Epithelial cell of esophagus (primary cell): ENCODE measurements around the genes DZANK1, SCP2D1 and RIN2.

- RRBS = no CpG with 5 or more reads among the region's 12 CpGs
Measured at GRCh38 chr20:17873858-17874781, 94.5 kb downstream of the SNX5 start.

DNA sequence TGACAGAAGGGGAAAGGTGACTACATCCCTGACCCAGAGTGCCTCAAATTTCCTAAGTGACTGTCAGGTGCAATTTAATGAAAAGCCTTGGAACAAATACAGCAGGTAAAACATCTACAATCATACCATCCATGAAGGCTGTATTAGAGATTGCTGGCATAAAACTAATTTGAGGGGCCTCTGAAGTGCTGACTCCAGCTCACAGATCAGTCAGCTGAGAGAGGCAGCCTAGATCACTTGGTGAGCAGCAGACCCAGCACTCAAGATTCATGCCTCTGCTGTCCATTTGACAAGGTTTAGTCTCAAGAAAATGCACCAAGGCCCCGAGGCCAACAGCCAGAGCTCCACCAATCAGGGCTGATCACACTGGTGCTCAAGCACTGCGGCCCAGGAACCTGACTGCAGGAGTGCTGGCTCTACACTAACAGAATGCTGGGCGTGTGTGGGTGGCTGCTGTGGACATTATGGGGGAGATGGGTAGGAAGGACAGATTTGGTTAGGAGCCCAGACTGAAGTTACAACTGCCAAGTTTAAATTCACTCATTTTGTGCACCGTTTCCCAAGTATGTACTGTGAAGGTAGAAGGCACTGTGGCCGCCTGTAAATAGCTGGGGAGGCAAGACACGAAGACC lies 28.3 kb downstream of the SNX5 start:
- RRBS = no CpG with 5 or more reads among the region's 6 CpGs

GRCh38 chr20:17941304-17941896 lies 27.2 kb downstream of the SNX5 start:
- RRBS = no CpG with 5 or more reads among the region's 7 CpGs

DNA sequence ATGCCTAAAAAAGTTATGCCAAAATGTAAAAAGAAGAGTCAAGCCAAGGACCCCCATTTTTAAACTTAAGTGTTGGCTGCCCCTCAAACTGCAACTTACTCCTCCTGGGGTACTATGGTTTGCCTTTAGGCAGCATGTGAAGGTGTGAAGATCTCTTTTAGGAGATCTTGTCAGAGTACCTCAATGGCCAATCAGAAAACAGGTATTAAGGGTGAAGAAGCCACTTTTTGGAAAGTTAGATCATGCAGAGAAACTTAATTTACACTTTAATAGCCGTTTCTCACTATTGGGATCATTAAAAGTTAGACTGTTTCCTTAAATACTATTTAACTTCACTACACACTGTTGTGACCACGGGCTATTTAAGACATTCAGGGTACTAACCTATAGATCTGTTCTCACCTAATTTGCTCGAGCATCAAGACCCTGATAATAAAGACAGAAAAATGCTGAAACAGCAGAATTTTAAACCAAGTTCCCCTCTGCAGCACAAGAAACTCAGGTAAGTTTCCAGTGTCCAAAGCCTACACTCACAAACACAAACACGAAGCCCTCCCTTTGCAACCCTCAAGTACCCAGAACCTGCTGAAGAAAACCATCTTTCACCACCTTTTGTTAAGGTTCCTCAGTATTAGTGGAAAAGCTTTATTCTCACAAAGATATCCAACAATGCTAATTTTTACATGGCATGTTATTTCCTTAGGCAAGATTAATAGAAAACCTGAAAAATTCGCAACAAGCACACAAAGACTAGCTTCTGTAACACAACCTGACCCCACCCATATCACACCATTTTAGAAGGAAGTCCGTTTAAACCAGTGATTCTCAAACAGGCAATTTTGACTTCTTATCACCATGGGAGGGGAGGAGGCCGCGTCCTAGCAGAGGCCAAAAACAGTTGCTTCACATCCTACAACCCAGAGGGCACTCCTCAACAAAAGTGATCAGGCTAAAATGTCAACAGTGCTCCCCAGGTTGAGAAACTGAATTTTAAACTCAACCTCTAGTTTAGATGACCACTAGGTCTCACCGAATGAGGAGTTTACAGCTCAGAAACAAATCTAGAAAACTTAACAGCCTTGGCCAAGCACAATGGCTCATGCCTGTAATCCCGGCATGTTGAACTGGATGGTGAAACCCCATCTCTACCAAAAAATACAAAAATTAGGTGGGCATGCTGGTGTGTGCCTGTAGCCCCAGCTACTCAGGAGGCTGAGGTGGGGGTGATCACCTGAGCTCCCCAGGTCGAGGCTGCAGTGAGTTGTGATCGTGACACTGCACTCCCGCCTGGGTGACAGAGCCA lies 3.8 kb downstream of the SNX5 start:
- RRBS = no CpG with 5 or more reads among the region's 13 CpGs

GRCh38 chr20:18138825-18139389 lies 1.2 kb downstream of the KAT14 start:
- RRBS = no CpG with 5 or more reads among the region's 4 CpGs

- RRBS = under 1% methylated on average over 16 of the region's 41 CpGs
Measured at GRCh38 chr20:18466447-18467249, at the start of gene DZANK1. Gene DZANK1, minus strand, starts transcription at chr20:18467030.

GRCh38 chr20:18813486-18813914 lies at the start of gene SCP2D1:
Gene SCP2D1, plus strand, starts transcription at chr20:18813783.
- RRBS = no CpG with 5 or more reads among the region's 3 CpGs

GRCh38 chr20:18989587-18990154 lies 176.1 kb downstream of the SCP2D1 start:
- RRBS = no CpG with 5 or more reads among the region's 8 CpGs

DNA sequence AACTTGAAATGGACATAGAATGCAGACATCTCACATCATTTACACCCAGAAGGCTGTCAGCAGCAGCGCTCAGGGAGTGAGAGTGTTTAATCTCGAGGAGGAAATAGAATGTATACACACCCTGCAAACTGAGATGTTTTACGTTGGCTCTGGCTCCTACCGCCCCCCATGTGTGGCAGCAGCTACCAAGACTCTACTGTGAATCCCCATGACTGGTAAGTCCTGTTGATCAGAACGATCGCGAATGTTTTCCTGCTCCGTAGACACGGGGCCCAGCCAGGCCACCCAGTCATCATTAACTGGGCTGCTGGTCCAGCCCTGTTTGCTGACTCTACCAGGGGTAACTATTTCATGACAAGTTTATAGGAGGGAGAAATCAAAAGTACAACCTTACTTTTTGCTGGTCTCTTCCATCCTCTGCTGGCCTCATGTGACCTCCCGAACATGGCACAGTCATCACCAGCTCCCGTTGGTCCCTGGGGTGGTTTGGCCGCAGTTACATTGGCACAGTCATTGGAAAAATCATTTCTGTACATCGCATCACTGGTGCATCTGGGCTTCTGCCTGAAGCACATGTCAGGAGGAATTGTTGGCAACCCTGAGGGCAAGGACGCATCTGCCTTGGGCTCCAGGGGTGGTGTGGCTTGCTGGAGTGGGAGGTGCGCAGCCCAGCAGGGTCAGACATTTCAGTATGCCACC lies 163.1 kb upstream of the SLC24A3 start:
- RRBS = no CpG with 5 or more reads among the region's 15 CpGs

GRCh38 chr20:19211587-19211977 lies 860 bp upstream of the SLC24A3 start:
- RRBS = 8% methylated on average over 3 of the region's 24 CpGs

- RRBS = no CpG with 5 or more reads among the region's 12 CpGs
Measured at GRCh38 chr20:19213185-19213526, 714 bp downstream of the SLC24A3 start.

DNA sequence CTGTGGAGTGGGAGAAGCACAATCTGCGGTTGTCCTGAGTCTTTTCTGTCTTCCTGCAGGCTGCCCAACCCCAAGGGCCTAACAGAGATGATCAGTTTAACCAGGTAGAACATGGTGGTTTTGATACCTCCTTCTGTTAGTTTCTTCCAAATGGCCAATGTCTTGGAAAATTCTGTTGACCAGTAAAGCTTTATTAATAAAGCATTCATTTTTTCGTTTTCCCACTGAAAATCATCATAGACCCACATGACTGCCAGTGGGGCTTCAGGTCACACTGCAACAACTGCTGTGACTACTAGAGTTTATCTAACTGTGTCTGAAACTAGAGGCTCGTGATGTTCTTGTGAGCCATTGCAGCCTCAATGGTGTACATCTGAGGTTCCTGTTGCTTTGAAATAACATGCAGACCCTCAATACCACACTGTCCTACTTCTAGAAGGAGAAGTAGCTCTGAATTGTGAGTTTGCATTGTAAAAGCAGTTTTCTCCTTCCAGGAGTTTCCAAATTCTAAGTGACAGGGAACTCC lies 27.5 kb downstream of the SLC24A3 start:
- RRBS = no CpG with 5 or more reads among the region's 3 CpGs

DNA sequence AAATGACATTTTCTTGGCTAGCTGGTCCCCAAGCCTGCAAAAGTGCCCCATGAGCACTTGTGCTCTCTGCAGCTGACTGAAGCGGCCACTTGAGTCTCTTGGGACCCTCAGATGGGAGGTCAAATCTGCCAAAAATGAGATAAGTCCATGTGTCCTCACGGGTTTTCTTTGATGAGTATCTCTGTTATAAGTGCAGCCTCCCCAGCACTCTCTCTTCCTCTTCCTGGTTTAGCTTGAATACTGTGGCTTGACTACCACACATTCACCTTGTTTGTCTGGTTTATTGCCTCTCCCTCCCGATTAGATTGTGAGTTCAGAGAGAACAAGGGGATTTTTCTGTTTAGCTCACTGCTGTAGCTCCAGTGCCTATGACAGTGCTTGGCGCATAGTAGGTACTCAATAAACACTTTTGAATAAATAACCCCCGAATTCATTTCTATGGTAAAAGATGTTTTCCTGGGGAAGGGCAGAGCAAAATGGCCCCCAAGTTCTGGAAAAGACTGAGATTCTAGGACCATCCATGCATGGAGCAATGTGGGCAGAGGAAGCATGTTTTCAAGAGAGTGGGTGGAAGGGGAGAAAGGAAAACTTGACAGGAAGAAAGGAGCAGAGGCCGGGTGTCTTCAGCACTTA lies 6.9 kb upstream of the RIN2 start:
- RRBS = no CpG with 5 or more reads among the region's 6 CpGs

DNA sequence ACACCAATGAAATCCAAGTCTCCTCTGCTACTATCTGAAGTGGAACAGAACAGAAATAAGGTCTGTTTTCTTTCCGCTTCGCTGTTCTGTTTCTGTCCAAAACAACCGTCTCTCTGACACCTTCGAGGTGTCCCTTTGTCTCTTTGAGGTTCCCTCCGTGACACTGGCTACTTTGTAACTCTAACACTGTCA lies 1.0 kb upstream of the RIN2 start:
- RRBS = no CpG with 5 or more reads among the region's 5 CpGs

GRCh38 chr20:19757762-19758806 lies at the start of gene RIN2:
Gene RIN2, plus strand, starts transcription at chr20:19758258.
- RRBS = 2% methylated on average over 34 of the region's 71 CpGs

DNA sequence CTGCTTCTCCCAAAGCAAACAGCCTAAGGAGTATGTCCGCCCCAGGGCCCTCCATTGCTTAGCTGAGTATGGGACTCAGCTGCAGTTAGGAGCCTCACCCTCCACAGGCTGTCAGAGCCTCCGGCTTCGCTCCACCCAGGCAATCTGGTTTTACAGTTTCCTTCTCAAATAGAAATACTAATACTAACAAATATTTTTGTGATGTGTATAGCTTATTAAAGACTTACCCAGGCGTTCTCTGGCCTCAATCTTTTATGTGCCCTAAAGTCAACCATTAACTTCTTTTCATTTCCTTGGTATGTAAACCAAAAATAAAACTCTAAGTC lies 17.7 kb downstream of the RIN2 start:
- RRBS = no CpG with 5 or more reads among the region's 4 CpGs

DNA sequence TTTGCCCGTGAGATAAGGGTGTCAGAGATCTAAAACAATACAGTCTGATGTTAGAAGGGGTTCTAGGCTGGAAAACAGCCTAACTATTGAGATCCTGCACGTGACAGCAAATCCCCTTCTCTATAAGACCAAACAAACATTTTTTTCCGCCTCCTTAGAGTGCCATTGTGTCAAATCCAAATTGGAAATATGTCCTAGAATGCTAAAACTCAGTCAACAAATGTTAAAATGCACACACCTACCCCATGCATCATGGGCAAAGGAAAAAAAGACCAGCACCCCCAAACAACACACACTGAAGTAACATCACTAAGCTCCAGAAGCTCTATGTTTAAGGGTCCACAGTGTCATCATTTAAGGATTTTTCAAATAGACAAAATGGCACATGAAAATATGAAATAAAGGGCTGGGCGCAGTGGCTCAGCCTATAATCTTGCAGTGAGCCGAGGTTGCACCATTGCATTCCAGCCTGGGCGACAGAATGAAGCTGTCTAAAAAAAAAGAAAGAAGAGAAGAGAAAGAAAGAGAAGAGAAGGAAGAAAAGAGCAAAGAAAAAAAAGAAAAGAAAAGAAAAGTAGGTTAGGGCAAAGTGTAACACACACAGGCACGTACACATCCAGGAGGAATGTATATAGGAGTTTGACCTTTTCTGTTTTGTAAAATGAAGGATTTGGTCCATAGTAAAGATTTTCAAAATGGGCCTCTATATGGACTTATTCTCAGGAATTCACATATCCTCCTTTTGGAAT lies 37.7 kb downstream of the RIN2 start:
- RRBS = no CpG with 5 or more reads among the region's 7 CpGs

DNA sequence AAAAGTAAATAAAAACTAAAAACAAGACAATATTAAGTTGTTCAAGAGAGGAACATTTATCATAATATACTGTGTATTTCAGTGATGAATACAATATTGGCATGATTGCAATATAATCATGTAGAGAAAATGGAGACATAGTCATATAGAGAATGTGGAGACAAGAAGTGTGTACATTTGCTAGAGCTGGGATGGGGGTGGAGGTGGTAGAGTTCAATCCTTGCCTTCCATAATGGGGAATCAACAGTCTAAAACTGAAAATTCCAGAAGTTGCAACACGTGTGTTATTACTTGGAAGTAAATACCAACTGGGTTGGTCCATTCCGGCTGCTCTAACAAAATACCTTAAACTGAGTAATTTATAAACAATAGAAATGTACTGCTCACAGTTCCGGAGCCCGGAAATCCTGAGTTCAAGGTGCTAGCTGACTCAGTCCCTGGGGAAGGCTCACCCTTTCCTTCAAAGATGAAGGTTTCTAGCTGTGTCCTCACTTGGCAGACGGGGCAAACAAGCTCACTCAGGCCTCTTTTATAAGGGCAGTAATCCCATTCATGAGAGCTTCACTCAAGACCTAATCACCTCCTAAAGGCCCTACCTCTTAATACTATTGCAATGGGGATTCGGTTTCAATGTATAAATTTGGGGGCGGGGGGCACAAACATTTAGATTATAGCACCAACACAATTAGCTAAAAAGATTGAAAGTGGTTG lies 59.0 kb downstream of the RIN2 start:
- RRBS = 3% methylated on average over 1 of the region's 7 CpGs

- RRBS = no CpG with 5 or more reads among the region's 13 CpGs
Measured at GRCh38 chr20:19992932-19993849, 24.0 kb upstream of the NAA20 start.